Osteoblast (primary cell): Measurements from ENCODE around the genes USP51, SPIN4 and LAS1L.

- CAGE, long polyA plus RNA: no peak
- RRBS: no CpG with 5 or more reads among the region's 11 CpGs
Measured at GRCh38 chrX:53255234-53256088, 30.5 kb upstream of the KDM5C start.

- CAGE, long polyA plus RNA: no peak
- RRBS: no CpG with 5 or more reads among the region's 12 CpGs
Measured at GRCh38 chrX:53584715-53585428, 101.6 kb downstream of the HUWE1 start.

- CAGE, long polyA plus RNA: no peak
- RRBS: 12% methylated on average over 19 of the region's 81 CpGs
Measured at GRCh38 chrX:53683645-53684717, 2.5 kb downstream of the HUWE1 start.

GRCh38 chrX:54045575-54045713, 1.2 kb upstream of the PHF8 start:
- CAGE, long polyA plus RNA: no peak
- RRBS: no CpG with 5 or more reads among the region's 4 CpGs

DNA sequence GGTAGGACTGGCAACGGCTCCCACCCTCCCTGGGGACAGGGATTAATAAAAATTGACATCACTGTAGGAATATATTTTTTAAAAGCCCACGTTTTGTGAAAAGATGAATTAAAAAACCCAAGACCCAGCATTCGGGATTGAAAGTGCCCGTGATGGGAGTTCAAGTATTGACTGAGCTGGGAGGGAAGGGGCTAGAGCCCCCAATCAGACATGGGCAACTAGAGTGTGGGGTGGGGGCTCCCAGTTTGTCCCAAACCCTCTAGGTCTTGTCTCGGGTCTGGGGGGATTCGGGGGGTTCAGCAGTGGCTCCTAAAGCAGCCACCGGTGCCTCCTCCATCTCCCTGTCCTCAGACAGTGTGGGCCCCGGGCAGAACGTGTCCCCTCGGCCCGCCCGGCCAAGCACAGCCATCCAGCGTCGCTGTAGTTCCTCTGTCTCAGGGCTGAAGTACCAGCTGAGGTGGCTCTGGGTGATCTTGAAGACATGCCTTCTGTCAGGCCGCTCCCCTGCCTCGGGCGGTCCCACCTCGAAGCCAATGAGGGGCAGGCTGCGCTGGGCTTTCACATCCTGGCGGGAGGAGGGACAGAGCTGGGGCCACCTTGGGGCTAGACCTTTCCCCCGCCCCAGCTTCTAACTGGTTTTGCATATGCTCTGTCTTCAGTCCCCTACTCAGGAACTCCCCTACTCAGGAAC, 5.8 kb downstream of the TSR2 start:
- CAGE, long polyA plus RNA: no peak
- RRBS: no CpG with 5 or more reads among the region's 21 CpGs

DNA sequence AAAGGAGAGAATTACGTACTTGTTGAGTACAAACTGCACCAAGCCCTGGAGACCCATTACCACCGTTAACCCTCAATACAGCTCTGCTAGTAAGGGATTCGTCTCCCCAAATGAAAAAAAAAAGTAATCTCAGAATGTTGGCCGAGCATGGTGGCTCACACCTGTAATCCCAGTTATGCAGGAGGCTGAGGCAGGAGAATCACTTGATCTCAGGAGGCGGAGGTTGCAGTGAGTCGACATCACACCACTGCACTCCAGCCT, 32.4 kb downstream of the GNL3L start:
- CAGE, long polyA plus RNA: no peak
- RRBS: no CpG with 5 or more reads among the region's 6 CpGs

- CAGE, long polyA plus RNA: no peak
- RRBS: no CpG with 5 or more reads among the region's 24 CpGs
Measured at GRCh38 chrX:55489670-55490352, at the start of gene USP51. Gene USP51, minus strand, starts transcription at chrX:55489848.

DNA sequence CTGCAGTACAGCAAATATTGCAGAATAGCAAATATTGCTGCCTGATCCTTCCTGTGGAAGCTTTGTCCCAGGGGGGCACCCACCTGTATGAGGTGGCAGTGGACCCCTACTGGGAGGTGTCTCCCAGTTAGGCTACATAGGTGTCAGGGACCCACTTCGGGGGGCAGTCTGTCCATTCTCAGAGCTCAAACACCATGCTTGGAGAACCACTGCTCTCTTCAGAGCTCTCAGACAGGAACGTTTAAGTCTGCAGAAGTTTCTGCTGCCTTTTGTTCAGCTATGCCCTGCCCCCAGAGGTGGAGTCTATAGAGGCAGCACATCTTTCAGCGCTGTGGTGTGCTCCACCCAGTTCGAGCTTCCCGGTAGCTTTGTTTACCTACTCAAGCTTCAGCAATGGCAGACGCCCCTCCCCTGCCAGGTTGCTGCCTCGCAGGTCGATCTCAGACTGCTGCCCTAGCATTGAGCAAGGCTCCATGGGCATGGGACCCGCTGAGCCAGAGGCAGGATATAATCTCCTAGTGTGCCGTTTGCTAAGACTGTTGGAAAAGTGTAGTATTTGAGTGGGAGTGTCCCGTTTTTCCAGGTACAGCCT, 29.0 kb upstream of the RRAGB start:
- CAGE, long polyA plus RNA: no peak
- RRBS: no CpG with 5 or more reads among the region's 11 CpGs

DNA sequence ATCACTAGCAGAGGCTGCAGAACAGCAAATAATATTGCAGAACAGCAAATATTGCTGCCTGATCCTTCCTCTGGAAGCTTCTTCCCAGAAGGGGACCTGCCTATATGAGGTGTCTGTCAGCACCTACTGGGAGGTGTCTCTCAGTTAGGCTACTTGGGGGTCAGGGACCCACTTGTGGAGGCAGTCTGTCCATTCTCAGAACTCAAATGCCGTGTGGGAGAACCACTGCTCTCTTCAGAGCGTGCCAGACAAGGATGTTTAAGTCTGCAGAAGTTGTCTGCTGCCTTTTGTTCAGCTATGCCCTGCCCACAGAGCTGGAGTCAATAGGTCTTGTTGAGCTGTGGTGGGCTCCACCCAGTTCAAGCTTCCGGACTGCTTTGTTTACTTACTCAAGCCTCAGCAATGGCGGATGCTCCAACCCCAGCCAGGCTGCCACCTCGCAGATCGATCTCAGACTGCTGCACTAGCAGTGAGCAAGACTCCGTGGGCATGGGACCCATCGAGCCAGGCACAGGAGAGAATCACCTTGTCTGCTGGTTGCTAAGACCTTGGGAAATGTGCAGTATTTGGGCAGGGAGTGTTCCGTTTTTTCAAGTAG, 68.6 kb upstream of the UBQLN2 start:
- CAGE, long polyA plus RNA: no peak
- RRBS: no CpG with 5 or more reads among the region's 9 CpGs

- CAGE, long polyA plus RNA: no peak
- RRBS: no CpG with 5 or more reads among the region's 9 CpGs
Measured at GRCh38 chrX:56763857-56764180, 34.8 kb downstream of the NBDY start.

GRCh38 chrX:56764333-56764627, 35.2 kb downstream of the NBDY start:
- CAGE, long polyA plus RNA: no peak
- RRBS: 15% methylated on average over 3 of the region's 7 CpGs

GRCh38 chrX:56767213-56767772, 38.2 kb downstream of the NBDY start:
- CAGE, long polyA plus RNA: no peak
- RRBS: no CpG with 5 or more reads among the region's 33 CpGs

GRCh38 chrX:57591165-57591578, 639 bp upstream of the ZXDB start:
- CAGE, long polyA plus RNA: no peak
- RRBS: no CpG with 5 or more reads among the region's 7 CpGs

DNA sequence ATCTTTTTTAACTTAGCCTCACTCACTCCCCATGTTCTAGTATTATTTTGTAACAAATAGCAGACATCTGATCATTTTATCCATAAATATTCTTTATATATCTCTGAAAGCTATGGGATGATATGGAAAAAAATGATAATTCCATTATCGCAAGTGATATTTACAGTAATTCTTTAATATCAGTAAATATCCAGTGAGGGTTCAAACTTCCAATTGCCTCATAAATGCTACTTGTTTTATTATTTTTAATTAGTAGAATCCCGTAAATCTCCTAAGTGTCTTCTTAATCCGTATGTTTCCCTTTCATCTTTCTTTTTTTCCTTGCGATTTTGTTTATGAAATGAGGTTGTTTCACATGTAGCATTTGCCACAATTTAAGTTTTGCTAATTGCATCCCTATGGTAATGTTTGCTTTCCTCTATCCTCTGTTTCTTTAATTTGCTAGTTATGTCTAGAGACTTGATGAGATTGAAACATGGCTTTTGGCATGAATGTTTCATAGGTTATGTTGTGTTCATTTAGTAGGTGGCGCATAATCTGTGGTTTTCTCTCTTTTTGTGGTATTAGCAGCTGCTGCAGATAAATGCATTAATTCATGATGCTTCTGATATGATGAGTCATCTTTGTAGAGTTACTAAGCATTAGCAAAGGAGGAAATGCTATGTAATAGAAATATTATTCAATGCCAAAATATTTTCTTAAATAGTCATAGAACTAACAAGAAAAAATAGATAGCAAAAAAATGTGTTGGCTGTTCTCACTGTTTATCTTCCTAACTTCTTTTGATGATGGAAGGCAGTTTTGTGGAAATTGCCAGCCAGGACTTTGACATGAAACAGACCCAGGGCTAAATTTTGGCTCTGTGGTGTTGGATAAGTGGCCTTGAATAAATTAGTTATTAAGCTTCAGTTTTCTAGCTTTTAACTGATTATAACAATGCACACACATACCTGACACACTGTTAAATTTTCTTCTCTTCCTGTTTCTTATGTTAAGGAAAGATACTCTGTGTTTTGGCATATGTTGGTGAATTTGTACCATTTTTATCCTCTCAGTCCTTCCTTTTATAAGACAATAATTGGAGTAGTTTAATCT, 3.5 kb downstream of the ZXDB start:
- CAGE, long polyA plus RNA: no peak
- RRBS: no CpG with 5 or more reads among the region's 5 CpGs

- CAGE, long polyA plus RNA: no peak
- RRBS: 18% methylated on average over 9 of the region's 61 CpGs
Measured at GRCh38 chrX:63350891-63351922, at the start of gene SPIN4. Gene SPIN4, minus strand, starts transcription at chrX:63351332.

DNA sequence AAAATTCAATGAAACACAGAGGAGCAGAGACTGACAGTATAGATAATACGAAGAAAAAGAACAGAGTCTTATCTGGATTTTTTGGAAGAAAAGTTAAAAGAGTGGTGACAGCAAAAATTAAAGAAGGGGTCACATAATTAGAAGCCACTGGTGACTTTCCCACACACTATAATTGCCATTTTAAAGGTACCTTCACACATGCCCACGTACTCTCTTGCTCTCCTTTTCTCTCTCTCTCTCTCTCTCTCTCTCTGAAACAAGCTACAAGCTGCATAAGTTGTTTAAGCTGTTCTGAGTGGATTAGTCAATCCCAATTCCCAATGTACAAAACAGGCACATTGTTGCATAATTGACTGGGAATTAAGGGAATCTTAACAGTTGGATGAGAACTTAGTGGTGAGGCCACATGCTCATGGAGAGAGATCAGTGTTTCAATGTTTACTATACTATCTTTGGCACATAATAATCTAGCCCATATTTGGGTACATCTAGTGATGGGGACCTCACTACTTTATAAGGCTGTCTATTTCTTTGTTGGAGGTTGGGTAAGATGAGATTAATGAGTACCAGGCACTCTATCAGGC, 123.4 kb downstream of the ARHGEF9 start:
- CAGE, long polyA plus RNA: no peak
- RRBS: no CpG with 5 or more reads among the region's 2 CpGs

GRCh38 chrX:63757838-63758277, 27.2 kb downstream of the ARHGEF9 start:
- CAGE, long polyA plus RNA: no peak
- RRBS: no CpG with 5 or more reads among the region's 3 CpGs

GRCh38 chrX:64204042-64204576, 1.4 kb downstream of the AMER1 start:
- CAGE, long polyA plus RNA: no peak
- RRBS: no CpG with 5 or more reads among the region's 22 CpGs

GRCh38 chrX:65197714-65198269, 163.2 kb downstream of the ZC3H12B start:
- CAGE, long polyA plus RNA: no peak
- RRBS: no CpG with 5 or more reads among the region's 10 CpGs

DNA sequence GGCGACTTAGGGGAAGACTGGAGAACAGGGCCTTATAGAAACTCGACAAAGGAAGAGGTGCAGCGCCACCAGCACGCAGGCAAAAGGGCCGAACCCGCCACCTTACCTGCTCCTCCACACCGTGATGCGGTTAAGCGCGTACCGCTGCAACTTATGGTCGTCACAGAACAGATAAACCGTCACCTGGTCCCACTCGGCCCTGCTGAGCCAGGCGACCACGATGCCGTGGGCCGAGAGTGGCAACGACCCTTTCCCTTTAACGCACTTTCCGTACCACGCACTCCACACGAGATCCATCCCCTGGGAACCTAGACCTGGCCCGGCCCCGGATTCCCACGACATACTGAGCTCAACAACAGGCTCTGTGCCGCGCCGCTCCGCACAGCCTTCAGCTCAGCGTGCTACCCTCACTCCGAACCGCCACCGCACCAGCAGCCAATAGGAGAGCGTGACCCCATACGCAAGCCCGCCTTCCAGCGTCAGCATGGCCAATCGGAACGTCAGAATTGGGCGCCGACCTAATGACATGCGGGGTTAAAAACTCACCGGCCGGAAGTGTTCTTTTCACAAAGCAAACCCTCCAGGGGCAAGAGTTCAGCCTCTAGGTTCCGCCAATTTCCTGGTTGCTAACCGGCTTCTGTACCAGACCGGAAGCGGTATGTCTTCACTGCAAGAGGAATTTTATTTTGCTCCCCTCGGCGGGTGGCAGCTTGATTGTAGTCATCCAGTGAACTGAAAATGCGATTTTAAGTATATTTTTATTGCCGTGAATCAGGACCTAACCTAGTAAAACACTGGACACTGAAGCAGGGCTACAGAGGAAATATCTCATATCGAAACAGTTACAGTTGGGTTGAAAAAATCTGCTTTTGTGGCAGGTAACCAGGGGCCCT, at the start of gene LAS1L:
LAS1L (minus strand) TSS at position 414 of the 893 bp plus-strand sequence.
- CAGE, long polyA plus RNA: start-site peak on the minus strand centred at position 391 of the sequence, 58 bp wide, 265 and 192 reads in 2 replicates
- RRBS: 44% methylated on average over 3 of the region's 54 CpGs